BJ (cell line): ENCODE results near the genes ST6GALNAC5 and PTGFR.

- CAGE, long polyA plus RNA, result no peak
- RRBS, result no CpG with 5 or more reads among the region's 6 CpGs
Measured at GRCh38 chr1:75723869-75724177, 686 bp upstream of the ACADM start.

GRCh38 chr1:75788279-75788761 is 2.3 kb downstream of the RABGGTB start:
- CAGE, long polyA plus RNA, result no peak
- RRBS, result no CpG with 5 or more reads among the region's 3 CpGs

DNA sequence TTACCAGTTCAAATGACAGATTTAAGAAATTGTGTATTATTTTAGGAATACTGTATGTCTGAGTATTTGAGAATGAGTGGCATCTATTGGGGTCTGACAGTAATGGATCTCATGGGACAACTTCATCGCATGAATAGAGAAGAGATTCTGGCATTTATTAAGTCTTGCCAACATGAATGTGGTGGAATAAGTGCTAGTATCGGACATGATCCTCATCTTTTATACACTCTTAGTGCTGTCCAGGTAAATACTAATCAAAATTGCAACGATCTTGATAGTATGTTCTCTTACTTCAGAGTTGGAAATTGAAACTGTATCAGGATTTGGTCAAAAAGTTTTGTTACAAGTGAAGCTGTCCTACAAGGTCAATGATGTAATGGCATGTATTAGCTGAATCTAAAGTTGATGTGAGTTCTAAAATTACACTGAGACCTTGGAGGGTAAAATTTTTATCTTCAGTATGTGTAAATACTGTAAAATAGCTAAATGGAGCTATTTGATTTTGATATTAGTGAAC is 3.1 kb downstream of the RABGGTB start:
- CAGE, long polyA plus RNA, result no peak
- RRBS, result no CpG with 5 or more reads among the region's 3 CpGs

DNA sequence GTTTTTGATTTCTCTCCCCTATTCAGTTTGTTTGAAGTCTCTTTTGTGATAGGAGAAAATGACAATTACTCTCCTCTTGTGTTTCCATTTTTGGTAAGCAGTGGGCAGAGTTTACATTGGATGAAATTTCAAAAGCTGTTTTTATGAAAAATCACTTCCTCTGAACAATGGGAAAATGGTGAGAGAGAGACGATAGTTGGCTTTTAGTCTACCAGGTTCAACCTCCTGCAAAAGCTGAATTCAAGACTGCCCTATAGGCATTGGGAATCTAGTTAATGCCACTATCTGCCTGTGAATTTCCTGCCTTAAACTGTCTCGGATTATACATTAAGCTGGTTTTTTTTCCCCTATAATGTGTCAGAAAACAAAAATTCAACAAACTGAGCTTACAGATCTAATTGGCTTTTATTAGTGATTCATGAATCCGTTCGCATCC is 179.8 kb downstream of the ST6GALNAC3 start:
- CAGE, long polyA plus RNA, result no peak
- RRBS, result no CpG with 5 or more reads among the region's 4 CpGs

DNA sequence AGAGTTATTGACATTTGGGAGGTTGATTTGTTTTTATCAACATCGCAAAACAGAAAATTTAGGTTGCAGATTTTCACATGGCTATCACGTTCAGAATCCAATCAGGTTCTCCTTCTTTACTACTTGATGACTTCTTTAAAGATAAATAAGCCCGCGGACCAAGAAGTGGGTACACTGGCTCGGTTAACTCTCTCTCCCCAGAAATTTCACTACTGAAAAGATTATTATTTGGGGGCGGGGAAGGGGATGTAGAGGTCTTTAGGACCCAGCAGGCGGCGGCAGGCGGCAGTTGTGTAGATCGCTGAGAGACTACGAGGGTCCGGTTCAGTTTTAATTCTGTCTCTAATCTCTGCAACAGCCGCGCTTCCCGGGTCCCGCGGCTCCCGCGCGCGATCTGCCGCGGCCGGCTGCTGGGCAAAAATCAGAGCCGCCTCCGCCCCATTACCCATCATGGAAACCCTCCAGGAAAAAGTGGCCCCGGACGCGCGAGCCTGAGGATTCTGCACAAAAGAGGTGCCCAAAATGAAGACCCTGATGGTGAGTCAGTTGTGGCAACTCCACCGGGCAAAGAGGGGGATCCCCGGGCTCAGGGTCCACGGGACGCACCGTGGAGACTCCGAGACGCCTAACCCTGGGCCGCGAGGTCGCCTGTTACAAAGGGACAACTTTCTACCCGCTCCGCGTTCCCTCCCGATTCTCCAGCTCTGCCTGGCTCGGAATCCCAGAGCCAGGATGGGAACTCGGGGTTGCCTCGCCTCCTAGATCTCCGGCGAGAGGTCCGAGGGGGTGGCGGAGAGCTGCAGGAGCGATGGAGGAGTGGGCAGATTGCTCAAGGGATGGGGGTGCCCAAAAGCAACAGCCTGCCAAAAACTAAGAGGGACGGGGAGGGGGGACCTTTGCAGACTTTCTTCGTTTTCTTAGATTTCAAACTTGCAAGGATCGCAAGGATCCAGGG is at the start of gene ST6GALNAC5:
TSS of gene ST6GALNAC5 (plus strand) at position 327 of the 955 bp plus-strand sequence.
- CAGE, long polyA plus RNA, result no peak
- RRBS, result 2% methylated on average over 17 of the region's 55 CpGs

- CAGE, long polyA plus RNA, result no peak
- RRBS, result no CpG with 5 or more reads among the region's 4 CpGs
Measured at GRCh38 chr1:77128962-77129181, 90.4 kb downstream of the PIGK start.

DNA sequence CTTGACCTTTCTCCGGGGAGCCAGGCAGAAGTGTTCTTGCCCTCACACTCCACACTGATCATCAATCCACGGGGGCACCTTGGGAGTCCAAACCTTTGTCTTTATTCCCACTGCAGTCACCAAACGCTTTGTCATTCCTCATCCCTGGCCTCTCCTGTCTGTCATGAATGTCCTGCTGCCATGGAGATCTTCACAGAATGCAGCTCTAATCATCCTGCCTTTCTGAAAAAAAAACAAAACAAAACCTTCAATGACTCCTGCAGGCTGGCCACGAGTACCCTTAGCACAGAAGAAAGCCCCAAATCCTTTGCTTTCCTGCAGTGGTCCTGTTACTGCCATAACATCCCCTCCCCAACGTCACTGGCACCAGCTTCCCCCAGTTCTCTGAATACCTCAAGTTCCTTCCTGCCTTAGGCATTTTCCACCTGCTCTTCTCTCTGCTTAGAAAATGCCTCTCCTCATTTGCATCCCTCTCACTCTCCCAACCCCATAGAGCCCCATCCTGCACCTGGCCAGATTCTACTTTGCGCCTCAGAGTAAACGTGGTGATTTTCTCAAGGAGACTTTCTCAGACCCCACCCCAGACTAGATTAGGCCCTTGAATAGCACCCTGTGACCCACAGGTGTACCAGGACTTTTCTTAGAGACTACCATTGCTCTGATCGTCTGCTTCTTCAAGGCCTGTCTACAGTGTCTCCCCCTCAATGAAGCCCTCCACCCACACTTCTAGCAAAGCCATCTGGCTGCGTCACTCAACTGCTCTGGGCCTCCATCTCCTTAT is 131.2 kb downstream of the AK5 start:
- CAGE, long polyA plus RNA, result no peak
- RRBS, result no CpG with 5 or more reads among the region's 9 CpGs

DNA sequence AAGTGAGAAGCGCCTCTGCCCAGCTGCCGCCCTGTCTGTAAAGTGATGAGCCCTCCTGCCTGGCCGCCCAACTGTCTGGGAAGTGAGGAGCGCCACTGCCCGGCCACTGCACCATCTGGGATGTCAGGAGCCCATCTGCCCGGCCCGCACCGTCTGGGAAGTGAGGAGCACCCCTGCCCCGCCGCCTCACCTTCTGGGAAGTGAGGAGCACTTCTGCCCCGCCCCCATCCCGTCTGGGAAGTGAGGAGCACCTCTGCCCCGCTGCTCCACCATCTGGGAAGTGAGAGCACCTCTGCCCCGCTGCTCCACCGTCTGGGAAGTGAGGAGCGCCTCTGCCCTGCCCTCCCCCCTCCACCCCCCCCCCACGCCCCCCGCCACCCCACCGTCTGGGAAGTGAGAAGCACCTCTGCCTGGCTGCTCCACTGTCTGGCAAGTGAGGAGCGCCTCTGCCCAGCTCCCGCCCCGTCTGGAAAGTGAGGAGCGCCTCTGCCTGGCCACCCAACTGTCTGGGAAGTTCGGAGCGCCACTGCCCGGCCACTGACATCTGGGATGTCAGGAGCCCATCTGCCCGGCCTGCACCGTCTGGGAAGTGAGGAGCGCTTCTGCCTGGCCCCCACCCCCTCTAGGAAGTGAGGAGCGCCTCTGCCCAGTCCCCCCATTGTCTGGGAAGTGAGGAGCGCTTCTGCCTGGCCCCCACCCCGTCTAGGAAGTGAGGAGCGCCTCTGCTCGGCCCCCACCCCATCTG is 4.5 kb upstream of the ZZZ3 start:
- CAGE, long polyA plus RNA, result no peak
- RRBS, result no CpG with 5 or more reads among the region's 34 CpGs

DNA sequence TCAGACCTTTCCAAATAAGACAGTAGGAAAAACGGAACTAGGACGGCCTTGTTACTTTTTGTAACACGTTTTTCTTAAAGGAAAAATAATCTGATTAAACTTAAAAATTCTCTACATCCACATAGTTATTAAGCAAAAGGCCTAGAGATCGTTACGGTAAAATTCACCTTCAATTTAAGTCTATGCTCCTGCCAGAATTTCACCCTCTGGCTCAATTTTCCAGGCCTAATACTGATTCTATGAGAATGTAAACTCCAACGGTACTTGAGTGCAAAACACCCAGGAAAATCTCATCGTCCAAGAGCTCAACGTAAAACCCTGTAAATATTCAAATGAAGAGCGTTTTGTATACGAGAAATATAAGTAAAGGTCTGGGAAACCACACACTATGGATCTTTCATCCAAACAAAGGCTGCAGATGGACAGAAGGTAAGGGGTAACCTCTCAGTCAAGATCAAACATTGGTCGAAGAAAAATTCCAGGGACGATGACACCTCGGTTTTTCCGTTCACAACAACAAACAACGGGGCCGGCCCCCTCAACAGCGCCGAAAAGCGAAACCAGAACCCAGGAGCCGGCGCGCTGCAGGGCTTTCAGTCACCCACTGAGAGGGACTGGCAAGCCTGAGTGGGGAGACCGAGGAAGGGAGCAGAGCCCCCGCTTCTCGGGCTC is 842 bp downstream of the USP33 start:
- CAGE, long polyA plus RNA, result no peak
- RRBS, result 3% methylated on average over 4 of the region's 25 CpGs

- CAGE, long polyA plus RNA, result no peak
- RRBS, result no CpG with 5 or more reads among the region's 14 CpGs
Measured at GRCh38 chr1:77847563-77848569, 40.6 kb upstream of the NEXN start.

DNA sequence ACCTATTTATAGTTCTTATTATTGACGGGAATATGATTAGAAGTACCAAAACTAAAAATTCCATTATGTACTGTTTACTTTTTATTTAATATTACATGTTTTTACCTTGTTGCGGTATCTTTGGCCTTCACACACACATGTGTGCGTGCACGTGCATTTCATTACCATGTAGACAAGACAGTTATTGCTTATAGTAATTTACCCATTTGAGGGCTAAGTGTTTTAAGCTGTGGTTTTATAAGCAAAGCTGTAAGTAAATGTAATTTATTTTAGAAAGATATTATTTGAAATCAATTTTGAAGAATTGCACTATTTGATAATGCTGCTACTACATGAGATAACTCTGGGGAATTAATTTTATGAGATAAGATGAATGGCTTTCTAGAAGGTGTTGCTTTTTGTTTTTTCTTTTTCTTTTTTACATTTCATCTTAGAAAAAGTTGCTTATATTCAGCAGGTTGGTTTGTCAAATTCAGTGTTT is 11.0 kb upstream of the NEXN start:
- CAGE, long polyA plus RNA, result start-site peak on the plus strand centred at position 123 of the sequence, 55 bp wide, 16 and 7 reads in 2 replicates; start-site peak on the plus strand centred at position 227 of the sequence, 39 bp wide, 85 and 52 reads in 2 replicates
- RRBS, result no CpG with 5 or more reads among the region's 4 CpGs

- CAGE, long polyA plus RNA, result no peak
- RRBS, result no CpG with 5 or more reads among the region's 4 CpGs
Measured at GRCh38 chr1:78154948-78155751, 109.4 kb downstream of the GIPC2 start.

- CAGE, long polyA plus RNA, result no peak
- RRBS, result no CpG with 5 or more reads among the region's 2 CpGs
Measured at GRCh38 chr1:78278961-78279460, 211.8 kb upstream of the PTGFR start.

GRCh38 chr1:78490602-78491287 is at the start of gene PTGFR:
PTGFR (plus strand) TSS chr1:78490974.
- CAGE, long polyA plus RNA, result no peak
- RRBS, result under 1% methylated on average over 10 of the region's 44 CpGs

DNA sequence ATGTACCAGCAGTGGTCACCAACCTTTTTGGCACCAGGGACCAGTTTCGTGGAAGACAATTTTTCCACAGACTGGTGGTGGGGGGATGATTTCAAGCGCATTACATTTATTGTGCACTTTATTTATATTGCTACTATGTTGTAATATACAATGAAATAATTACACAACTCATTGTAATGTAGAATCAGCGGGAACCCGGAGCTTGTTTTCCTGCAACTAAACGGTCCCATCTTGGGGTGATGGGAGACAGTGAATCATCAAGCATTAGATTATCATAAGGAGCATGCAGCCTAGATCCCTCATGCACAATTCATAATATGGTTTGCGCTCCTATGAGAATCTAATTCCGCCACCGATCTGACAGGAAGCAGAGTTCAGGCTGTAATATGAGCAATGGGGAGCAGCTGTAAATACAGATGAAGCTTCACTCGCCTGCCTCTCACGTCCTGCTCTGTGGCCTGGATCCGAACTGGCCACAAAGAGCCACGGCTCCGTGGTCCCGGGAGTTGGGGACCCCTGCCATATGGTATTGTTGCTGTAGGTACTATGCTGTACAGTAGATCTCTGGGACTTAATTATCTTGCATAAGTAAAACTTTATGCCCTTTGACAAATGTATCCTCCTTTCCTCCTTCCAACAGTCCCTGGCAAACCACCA is 1.6 kb downstream of the IFI44 start:
- CAGE, long polyA plus RNA, result no peak
- RRBS, result no CpG with 5 or more reads among the region's 14 CpGs

DNA sequence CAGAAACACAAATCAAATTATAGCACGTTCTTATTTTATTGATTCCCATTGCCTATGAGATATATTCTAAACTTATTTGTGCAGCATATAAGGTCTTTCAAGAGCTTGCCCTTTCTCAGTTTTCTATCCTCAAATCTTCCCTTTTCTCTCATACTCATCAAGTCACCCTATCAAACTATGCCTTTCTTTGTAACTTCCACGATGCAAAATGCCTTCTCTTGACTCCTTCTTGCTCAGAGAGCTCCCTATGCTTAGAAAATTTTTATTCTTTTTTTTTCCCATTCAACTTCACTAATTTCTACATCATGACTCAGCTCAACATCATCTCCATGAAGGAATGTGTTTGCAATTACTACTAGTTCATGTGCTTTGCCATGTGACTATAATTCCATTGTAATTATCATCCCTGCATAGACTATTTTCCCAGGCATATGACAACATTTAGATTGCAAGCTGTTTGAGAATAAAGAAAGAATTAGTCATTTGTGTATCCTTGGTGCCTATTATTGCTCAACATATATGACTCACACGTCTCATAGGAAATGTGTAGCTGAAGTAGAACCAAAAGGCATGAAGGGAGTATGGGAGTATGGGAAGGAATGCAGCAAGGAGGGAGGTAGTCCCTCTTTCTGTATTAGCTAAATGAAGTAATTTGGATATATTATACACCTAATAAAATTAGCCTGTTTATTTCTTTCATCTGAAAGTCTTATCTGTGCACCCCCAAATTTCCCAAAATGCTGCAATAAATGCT is 316.6 kb upstream of the ADGRL4 start:
- CAGE, long polyA plus RNA, result no peak
- RRBS, result no CpG with 5 or more reads among the region's 3 CpGs

- CAGE, long polyA plus RNA, result no peak
- RRBS, result no CpG with 5 or more reads among the region's 3 CpGs
Measured at GRCh38 chr1:81820844-81821286, 20.1 kb downstream of the ADGRL2 start.

DNA sequence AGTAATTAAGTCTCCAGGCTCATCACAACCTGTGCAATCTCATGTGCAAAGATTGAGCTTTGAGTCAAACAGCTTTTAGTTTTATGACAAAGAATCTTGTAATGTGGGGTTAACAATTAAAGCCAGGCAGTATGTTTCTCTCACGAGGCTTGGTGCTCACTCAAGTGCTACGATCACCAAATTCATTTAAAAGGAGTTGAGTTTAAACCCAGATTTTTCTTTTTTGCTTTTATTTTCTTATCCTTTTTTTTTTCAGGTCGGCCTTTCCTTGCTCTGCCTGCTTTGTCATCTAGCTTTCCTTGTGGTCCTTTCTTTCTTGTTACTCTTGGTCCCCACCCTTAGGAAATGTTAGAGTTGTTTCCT is 1037.1 kb downstream of the ADGRL2 start:
- CAGE, long polyA plus RNA, result no peak
- RRBS, result no CpG with 5 or more reads among the region's 3 CpGs

- CAGE, long polyA plus RNA, result no peak
- RRBS, result no CpG with 5 or more reads among the region's 10 CpGs
Measured at GRCh38 chr1:84247132-84247930, 54.2 kb upstream of the SAMD13 start.

DNA sequence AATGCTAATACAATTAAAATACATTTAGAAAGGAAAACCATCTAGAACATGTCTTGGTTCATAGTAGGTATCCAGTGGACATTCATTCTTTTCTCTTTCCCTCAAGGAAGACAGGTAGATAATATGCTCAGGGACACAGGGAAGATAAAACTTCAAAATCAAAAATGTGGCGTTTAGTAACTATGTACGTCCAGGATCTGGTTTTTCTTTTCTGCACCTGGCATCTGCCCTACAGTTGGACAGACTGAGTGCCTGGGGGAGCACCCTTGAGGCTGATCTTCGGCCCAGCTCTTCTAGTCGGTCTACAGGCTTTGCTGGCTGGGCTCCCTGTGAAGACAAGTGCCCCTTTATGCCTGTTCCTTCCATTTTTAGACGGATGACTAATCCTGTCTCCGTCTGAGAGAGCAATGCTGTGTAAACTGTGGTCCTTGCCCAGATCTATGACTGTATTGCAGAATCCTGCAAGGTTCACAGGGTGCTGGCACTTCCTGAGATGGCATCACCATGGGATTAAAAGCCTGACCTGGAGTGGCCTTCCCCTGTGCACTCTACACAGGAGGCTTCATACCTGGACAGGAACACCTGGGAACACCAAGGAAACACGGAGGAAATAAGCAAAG is 47.7 kb upstream of the SAMD13 start:
- CAGE, long polyA plus RNA, result no peak
- RRBS, result no CpG with 5 or more reads among the region's 7 CpGs